Bronchus fibroblast of lung (primary cell): ENCODE measurements around a stretch of chr6.

DNA sequence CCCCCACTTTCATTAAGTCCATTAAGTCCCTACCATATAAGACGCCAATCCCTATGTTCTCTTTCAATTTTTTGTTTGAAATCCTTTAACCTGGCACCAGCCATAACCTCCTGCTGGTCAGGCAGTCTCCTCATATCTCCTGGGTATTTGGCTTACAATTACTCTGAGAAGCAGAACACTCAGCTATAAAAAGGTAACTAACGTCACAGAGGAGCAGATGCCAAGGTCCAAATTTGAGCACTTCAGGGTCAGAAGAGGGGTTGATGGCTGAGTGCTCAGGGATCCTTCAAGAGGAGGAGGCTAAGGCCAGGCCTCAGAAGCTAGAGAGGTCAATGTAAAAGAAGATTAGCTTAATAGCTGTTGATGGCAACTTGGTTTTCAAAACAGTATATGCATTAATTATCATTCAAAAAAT is 22.3 kb upstream of the RCAN2 start:
- RAMPAGE, long total RNA = no peak

DNA sequence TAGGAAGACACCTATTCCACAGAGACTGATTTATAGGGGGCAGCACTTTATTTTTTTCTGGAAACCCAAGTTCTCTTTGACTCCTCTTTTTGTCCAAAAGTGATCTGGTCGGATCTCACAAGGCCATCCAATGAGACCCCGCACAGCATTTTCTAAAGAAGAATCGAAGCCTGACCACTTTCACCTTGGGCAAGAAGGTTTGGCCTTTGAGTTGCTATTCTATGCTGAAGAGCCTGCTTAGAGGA is 11.2 kb upstream of the TDRD6 start:
- RAMPAGE, long total RNA = no peak

DNA sequence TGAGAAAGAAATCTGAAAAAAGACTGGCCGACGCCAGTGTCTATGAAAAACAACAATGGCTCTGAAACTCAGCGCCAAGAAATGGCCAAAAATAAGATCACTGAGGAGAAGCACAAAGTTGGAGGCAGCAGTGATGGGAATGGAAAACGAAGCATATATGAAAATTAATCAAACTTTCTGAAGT is 11.1 kb upstream of the ADGRF5 start:
- RAMPAGE, long total RNA = no peak

DNA sequence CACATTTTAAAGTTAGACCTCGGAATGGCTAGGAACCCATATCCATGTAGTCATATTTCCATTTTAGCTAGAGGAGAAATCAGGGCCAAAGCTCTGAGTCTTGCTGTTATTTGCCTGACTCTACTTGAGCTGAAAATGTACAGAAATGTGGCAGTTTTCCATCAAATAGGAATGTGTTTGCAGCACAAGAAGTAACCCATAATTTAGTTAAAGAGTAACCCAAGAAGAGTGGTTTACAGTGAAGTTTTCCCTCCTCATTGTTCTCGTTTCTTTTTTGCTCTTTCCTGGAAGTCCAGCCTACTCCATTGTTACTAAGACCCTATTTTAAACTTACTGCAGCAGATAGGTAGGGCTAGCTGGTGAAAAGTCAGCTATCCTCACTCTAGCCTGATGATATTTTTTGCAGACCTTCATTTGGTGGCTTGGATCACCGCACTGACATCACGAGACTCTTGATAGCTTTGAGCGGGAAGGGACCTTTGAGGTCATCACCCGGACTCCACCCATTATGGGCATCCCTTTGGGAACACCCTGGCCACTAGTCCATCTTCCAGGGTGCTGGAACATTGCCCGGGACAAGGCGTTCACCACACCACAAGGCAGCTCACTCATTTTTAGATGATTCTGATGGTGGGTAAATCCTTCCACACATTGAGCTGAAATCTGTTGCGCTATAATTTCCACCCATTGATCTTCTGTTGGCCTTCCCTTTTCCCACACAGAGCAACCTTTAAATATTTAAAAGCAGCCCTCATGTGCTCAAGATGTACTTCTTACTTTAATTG is 28.1 kb upstream of the ADGRF5 start:
- RAMPAGE, long total RNA = no peak

GRCh38 chr6:47197957-47198603 is 111.6 kb downstream of the TNFRSF21 start:
- RAMPAGE, long total RNA = no peak

GRCh38 chr6:47308418-47308760 is 1.3 kb downstream of the TNFRSF21 start:
- RAMPAGE, long total RNA = no peak

GRCh38 chr6:47476480-47477164 is 967 bp upstream of the CD2AP start:
- RAMPAGE, long total RNA = no peak

- RAMPAGE, long total RNA = no peak
These were observed 76.9 kb downstream of the CD2AP start for GRCh38 chr6:47554460-47554996.

- RAMPAGE, long total RNA = no peak
These were observed 105.7 kb upstream of the ADGRF4 start for GRCh38 chr6:47592489-47593307.

DNA sequence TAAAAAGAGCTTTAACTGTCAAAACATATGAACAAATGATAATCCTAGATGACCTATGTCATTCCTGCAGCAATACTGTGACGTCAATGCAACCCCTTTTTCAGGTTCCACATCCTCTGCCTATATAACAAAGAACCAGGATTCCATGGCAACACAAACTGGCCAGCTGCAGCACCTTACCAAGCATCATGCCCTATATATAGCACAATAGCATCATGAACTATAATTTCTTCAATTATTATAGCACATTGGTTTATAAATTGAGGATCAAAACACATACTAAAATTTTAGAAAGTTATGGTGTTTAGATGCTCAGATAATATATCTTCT is 615 bp upstream of the PTCHD4 start:
- RAMPAGE, long total RNA = no peak

DNA sequence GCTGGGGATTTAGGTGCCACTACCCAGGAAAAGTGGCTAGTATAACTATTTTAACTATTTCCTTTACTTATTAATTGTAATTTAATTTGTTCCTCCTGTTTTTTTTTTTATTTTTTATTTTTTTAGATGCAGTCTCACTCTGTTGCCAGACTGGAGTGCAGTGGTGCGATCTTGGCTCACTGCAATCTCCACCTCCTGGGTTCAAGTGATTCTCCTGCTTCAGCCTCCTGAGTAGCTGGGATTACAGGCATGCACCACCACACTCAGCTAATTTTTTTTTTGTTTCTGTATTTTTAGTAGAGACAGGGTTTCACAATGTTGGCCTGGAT is 167.4 kb downstream of the MMUT start:
- RAMPAGE, long total RNA = no peak

DNA sequence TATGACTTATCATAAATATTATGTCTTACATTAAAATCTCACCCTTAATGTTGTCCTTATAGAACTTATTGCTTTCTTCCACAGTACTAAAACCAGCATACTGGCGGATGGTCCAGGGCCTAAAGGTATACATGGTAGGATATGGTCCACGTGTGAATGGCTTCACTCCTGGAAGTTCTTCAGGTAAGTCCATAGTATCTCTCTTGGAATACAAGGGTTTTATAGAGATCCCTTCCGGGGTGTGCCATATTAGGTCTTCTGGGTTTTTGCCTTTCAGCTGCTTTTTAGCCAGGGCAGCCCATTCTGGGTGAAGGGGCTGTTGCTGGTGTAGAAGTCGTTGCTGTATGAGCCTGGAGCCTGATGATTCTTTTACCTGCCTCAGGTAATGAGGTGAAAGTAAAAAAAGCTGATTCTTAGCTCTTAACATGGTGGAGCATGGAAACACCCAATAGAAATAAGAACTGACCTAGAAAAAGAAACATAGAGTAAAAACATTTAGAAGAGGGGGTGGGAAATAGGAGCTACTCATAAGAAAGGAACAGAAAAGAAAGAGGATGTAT is 3.9 kb downstream of the MMUT start:
- RAMPAGE, long total RNA = no peak

DNA sequence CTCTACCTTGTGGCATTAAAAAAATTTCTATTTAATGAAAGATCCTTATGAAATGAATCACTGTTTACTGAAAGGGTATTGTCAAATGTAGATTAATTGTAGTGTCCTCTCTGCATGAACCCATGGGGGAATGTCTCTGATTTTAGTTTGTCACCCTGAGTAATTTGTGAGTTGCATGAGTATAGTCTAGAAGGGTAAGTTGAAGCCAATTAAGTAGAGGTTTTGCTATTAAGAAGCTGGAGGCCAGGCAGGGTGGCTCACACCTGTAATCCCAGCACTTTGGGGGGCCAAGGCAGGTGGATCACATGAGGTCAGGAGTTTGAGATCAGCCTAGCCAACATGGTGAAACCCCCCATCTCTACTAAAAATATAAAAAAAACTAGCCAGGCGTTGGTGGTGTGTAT is 1.2 kb downstream of the GLYATL3 start:
- RAMPAGE, long total RNA = no peak

- RAMPAGE, long total RNA = no peak
These were observed 6.9 kb downstream of the GLYATL3 start for GRCh38 chr6:49506608-49507002.

DNA sequence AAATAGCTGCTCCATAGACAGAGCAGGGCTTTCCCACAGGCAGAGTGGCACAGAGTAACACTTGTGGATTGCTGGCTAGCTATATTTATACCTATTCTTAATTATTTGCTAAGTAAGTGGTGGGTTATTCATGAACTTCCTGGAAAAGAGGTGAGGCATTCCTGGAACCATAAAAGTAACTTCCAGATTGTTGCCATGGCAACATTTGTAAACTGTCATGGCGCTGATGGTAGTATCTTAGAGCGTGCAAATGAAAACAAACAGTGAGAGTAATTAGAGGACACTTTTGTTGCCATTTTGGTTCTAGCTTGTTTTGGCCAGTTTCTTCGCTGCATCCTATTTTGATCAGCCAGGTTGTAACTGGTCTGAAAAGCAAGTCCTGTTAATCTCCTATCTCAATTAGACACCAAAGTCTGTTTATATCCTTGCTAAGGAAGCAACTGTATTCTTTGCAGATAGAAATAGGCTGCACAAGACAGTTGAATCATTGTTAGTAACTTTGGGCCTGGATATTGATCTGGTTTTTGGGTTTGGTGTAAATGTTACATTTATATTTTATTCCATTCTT is 23.9 kb downstream of the DEFB114 start:
- RAMPAGE, long total RNA = no peak

DNA sequence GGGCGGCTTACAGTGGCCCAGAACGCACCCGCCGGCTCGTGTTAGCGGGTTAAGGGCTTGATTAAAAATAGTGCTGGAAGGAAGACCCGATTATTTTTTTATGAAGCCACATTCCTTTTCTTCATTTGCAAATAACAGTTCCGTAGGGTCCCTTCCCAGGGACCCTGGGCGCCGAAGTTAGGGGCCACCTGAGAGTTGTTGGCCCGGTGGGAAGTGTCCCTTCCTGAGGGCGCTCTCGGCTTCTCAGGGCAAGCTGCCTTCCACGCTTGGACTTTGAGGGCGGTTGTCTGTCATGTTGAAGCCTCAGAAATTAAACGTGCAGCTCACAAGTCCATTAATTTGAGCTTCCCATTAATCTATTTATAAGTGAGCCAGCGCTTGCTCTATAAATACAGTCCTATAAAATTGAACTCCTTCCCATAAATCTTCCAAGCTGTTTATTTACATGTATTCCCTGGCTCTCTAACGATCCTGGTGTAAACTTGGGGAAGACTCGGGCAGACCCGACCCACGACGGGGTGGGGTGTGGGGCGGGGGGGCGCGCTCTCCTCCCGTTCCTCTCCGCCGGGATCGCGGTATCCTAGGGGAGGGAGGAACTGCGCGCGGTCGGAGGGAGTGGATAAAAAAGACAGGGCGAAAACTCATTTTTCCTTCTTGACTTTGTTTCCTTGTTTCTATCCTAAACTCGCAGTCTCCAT is 30.9 kb downstream of the TFAP2B start:
- RAMPAGE, long total RNA = no peak

GRCh38 chr6:51224779-51225257 is 406.1 kb downstream of the TFAP2B start:
- RAMPAGE, long total RNA = no peak

DNA sequence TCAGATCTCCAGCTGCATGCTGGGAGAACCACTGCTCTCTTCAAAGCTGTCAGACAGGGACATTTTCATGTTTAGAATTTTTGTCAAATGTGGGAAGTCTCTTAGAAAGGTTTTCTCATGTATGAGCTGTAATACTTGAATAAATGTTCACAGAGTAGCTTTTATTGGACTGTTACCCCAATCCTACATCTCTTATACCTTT is 415.6 kb downstream of the PKHD1 start:
- RAMPAGE, long total RNA = no peak

GRCh38 chr6:52125261-52125677 is 37.9 kb upstream of the PKHD1 start:
- RAMPAGE, long total RNA = no peak

DNA sequence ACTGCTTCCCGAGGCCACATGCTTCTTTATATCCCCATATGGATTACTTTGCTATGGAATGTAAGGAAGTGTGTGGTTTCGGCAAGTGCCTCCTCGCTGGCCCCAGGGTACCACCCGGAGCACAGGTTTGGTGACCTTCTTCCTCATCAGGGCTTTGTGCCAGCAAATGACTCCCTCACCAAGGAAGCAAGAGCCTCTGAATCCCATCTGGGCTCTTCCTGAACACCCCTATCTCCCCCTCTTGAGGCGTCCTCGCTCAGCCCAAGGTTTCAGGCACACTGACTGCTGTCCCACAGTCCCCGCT is 41.9 kb upstream of the IL17A start:
- RAMPAGE, long total RNA = no peak